Left lung (tissue), 1 donor: Measurements from ENCODE around the genes TOMM7 and HYCC1.

- PRO-cap = no peak
Measured at GRCh38 chr7:20123965-20124561, 93.1 kb downstream of the MACC1 start.

DNA sequence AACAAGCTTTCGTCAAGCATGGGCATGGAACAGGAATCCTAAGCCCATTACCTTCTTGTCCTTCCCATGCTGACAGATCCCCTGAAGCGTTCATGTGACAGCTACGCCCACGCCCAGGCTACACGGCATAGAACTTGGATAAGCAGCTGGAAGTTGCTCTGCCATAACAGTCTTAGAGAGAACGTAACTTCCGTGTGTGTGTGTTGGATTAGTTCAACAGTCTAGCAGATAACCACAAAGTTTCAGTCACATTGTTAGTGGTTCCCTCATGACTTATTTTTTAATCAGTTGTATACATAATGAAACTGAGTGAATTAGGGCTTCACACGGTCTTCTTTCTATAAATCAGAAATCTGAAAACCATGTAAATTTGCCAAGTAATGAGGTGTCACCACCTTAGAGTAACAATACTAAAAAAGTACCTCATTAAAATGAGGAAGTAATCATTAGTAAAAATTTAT is 21.5 kb upstream of the MACC1 start:
- PRO-cap = no peak

DNA sequence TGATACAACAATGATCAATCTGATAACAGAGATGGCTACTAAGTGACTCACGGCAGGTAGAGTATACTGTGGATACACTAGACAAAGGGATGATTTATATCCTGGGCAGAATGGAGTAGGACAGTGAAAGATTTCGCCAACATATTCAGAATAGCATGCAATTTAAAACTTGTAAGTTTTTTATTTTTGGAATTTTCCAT is 34.2 kb upstream of the ITGB8 start:
- PRO-cap = no peak

- PRO-cap = no peak
Measured at GRCh38 chr7:20308013-20308421, 22.7 kb upstream of the ITGB8 start.

DNA sequence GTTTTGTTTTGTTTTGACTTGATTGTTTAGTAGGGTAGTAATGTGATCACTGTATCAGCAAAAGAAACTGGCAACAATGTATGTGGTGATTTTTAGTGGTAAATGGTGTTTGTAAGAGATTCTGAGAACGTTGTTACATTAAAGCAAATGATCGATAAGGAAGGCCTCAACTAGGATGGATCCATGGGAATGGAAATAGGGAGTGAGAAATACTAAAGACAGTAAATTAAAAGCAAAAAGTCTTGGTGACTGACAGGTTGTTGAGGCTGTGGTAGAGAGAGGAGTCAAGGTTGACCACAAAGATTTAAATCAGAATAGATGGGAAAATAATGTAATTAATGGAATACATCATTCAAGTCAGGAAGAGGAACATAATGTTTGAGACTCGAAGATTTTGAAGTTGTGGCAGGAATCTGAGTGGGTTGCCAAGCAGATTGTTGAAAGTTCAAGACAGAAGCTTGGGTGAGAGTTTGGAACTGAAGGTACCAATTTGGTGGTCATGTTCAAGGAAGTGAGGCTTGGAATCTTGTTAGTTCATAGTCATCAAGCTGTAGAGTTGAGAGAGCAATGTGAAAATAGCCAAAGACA is 16.7 kb downstream of the ITGB8 start:
- PRO-cap = no peak

- PRO-cap = no peak
Measured at GRCh38 chr7:20560559-20561040, 54.9 kb upstream of the ABCB5 start.

DNA sequence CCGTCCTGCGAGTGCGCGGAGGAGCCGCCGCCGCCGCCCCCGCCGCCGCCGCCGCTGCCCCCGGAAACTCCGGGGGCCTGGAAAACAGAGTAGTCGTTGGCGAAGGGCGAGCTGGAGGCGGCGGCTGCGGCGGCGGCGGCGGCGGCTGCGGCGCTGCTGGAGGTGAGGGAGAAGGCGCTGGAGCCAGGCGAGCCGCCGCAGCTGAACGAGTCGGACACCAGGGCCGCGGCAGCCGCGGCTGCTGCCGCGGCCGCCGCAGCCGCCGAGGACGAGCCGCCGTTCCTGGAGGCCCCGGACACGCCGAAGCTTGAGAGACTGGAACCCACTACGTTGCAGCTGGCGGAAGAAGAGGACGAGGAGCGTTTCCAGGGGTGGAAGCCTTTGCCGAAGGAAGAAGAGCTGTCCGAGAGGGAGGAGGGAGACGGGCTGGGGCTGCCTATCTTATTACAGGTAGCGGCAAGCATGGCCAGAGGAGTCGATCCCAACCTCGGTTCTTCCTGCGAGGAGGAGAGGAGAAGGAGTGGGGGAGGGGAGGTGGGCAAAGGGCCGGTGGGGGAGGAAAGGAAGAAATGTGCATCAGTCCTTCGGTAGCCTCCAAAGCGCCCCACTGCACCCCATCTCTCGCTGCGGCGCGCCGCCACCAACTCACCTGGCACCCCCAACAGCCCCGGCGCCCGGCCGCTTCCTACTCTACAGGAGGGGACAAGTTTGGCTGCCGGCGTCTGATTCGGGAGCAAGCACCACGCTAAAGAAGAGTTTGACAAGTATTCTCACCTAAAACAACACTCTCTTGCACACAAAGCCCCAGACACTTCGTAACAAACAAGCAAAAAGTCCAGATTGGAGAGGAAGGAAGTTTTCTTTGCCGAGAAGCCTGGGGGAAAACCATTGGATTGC is 1.1 kb downstream of the SP8 start:
- PRO-cap = no peak

DNA sequence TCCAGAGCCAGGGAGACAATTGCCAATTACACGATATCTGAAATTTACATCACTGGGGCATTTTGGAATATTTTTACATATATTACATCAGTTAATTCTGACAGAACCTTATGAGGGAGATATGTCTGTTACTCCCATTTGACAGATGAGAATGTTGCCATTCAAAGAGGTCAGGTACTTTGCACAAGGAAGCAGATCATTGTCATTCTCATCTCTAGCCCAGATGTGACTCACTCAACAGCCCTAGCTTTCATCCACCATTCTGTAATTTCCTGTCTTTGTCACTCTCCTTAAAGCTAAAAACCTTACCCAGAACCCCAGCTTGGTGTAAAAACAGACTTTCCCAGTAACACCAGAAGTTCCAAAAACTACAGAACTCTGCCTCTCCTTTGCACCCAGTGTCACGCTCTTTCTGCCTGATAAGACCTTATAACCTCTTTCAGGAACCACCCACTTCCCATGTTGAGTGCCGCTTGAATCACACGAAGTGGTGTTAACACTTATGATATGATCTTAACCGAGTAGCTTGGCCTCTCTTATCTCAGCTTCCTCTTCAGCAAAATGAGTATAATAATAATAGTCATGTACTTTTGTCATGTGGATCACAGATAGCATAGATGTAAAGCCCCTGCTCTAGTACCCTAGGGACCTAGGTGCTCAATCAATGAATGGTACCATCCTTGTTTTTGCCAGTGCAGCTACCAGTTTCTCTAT is 89.1 kb upstream of the SP4 start:
- PRO-cap = no peak

DNA sequence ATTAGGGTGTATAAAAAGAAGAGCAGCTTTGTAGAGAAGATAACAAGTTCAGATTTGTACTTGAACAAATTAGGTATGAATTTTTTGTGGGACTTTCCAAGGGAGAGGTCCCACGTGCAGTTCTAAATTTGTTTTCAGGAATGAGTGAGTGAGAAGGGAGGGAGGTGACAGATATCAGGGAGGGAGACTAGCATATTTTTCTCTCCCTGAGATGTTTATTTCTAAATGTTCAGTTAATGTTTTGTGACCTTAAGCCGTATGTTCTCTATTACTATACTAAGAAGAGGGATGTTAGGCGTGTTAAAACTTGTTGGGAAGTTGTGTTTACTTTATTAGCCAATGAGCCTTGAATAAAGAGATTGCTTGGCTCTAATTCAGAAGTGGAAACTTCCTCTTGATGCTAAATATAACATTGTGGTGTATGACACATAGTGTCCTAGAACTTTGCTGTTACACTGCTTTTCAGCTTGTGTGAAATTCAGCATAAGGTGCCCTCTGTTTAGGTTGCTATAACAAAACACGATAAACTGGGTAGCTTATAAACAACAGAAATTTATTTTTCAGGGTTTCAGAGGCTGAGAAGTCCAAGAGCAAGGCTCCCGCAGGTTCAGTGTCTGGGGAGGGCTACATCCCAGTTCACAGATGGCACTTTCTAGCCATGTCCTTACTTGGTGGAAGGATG is 37.3 kb downstream of the DNAH11 start:
- PRO-cap = no peak

DNA sequence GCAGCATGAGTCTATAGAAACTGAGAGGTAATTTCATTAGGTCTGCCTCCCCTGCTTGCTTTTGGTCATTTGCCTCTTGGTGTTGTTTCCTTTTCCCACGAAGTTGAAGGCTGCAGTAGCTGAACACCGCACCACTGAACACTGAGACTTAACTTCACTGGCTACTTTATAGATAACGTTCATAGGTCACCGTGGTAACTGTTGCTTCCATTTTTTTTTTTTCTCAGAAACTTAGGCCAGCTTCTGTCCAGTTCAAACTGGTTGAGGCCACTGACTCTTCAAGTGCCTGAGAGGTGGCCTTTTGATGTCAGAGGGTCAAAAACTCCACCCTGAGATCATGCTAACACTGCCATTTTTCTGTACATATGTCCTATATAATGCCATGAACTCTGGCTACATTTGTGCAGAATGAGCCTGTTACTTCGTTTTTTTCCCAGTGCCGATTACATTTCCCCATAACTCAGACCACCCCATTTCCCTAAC is 3.5 kb upstream of the CDCA7L start:
- PRO-cap = no peak

- PRO-cap = no peak
Measured at GRCh38 chr7:22123073-22123750, 177.5 kb upstream of the CDCA7L start.

GRCh38 chr7:22212232-22212800 is 144.6 kb downstream of the RAPGEF5 start:
- PRO-cap = unidirectional peak, minus-strand start at chr7:22212318

- PRO-cap = no peak
Measured at GRCh38 chr7:22443262-22444104, 56.5 kb downstream of the STEAP1B start.

- PRO-cap = no peak
Measured at GRCh38 chr7:22577443-22577982, 77.5 kb upstream of the STEAP1B start.

GRCh38 chr7:22706765-22707458 is 20.1 kb upstream of the IL6 start:
- PRO-cap = no peak

DNA sequence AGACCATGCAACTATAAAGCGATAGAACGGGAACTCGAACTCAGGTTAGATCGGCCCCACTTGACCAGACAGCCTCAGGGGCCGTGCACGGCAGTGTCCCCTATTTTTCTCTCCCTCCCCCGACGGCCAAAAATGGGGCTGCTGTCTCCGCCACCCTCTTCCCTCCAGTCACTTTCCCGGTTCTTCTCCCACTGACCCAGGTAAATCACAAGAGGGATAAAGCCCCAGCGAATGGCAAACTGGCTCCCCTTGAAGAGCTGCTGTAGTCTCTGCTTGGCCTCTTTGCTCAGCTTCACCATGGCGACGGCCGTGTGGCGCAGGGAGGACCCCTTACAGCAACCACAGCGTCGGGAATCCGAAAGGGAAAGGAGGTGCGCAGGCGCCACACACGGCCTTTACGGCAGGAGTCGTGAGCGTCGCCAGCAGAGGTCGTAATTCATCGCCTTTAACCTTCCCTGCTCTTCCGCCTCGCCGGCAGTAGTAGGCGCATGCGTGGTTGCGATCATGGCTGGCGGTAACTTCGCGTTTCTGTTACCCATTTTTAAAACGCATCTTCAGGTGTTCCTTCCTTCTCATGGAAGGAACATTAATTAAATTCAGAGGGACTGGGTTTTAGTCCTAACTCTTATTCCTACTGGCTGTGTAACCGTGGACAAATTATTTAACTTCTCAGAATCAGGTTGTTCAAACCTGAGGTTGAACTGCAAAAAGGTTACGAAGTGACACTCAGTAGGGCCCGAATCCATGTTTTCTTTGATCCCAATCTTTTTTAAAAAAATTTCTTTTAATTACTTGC is at the start of gene TOMM7:
TOMM7 (minus strand) TSS at position 369 of the 796 bp plus-strand sequence.
- PRO-cap = bidirectional peak, plus-strand start at position 489 of the sequence, minus-strand start at position 357 of the sequence

GRCh38 chr7:22858829-22859587 is 36.4 kb upstream of the TOMM7 start:
- PRO-cap = no peak

- PRO-cap = unidirectional peak, plus-strand start at chr7:22879695
Measured at GRCh38 chr7:22879527-22879759, 56.8 kb upstream of the TOMM7 start.

DNA sequence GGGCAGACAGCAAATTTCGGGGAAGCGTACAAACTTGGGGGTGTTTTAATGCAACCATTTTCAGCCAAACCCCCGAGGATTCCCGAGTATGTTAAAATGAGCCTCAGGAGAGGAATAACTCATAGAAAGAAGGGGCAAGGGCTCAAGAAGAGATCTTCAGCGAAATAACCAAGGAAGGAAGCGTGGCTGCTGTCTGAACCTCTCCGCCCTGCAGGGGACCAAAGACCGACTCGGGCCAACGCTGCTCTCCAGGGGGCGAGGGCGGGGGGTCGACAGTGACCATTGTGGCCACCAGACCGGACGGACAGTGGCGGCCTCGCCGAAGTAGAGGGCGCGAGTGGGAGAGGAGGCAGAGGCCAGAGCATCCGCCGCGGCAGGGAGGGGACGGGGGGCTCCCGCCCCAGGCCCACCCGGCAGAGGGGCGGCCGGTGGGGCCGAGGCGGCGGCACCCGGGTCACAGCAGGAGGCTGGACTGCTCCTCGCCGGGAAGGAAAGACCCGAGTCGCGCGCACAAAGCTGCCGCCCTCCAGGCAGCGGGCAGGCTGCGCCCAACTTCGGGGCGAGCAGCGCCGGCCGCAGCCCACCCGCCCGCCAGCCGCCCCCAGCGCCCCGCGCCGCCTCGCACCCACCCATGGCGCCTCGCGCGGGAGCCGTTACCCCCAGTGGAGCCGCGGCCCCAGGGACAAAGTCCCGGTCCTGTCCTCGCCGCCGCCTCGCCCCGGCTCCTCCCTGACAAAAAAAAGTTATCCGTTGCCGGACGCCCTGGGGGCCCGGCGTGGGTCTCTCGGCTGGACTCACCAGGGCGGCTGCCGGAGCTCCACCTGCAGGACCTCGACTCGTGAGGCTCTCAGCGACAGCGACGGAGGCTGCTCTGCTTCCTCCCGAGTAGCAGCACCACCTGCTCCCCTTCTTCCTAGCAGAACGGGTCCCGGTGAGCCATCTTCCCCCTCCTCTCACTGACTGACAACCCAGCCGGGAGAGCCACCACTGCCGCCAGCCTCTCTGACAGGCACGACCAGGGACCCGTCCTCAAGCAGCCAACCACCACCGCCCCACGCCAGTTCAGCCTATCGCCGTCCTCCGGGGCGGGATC is at the start of gene HYCC1:
HYCC1 (minus strand) TSS at position 1,004 of the 1,093 bp plus-strand sequence.
- PRO-cap = unidirectional peak, minus-strand start at position 958 of the sequence

DNA sequence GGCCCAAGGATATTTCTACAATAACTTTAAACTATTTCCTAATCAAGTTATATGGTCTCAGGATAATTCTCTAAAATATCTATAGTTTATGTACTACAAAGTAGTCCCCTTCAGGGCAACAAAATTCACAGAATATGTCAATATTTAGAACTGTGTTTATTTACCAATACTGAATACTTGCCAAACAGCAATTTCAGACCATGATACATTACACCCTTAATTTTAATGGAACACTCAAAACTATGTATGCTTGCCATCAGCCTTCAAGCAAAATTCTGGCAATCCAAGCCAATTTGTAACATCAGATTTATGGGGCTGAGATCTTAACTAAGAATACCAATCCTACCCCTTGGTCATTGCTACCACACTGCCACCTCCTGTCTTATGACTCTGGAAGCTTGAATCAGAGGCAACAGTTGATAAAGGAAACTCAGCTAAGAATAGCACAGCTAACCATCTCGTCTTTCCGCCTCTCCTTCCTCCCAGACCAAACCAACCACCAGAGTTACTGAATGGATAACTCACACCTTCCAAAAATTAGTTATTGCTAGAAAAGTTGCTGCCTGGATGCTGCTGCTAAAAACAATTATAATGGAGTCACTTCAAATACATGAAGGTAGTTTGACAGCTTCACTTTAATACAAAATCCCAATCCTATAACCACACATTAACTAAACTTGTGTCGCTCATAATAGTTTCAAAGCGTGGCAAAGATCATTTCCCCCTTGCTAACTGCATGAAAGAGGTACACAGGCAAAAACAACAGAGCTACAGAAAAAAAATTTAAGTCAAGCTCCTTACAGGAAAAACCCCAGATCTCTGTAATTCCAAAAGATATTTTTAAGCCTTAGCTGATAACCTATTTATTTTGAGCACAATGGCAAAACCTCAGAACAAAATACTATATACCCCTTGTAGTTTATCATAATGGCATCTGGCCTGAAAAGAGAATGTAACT is 7.4 kb downstream of the IGF2BP3 start:
- PRO-cap = no peak